GM23248 (cell line): Measurements from ENCODE around the gene TSNAX.

GRCh38 chr1:230835038-230835237 lies 33.4 kb downstream of the C1orf198 start:
- RAMPAGE, long total RNA, result no peak

- RAMPAGE, long total RNA, result no peak
These were observed 14.9 kb downstream of the C1orf131 start for GRCh38 chr1:231225934-231226615.

GRCh38 chr1:231373802-231374327 lies 35.8 kb downstream of the SPRTN start:
- RAMPAGE, long total RNA, result no peak

GRCh38 chr1:231419379-231420458 lies 2.4 kb downstream of the EGLN1 start:
- RAMPAGE, long total RNA, result no peak

DNA sequence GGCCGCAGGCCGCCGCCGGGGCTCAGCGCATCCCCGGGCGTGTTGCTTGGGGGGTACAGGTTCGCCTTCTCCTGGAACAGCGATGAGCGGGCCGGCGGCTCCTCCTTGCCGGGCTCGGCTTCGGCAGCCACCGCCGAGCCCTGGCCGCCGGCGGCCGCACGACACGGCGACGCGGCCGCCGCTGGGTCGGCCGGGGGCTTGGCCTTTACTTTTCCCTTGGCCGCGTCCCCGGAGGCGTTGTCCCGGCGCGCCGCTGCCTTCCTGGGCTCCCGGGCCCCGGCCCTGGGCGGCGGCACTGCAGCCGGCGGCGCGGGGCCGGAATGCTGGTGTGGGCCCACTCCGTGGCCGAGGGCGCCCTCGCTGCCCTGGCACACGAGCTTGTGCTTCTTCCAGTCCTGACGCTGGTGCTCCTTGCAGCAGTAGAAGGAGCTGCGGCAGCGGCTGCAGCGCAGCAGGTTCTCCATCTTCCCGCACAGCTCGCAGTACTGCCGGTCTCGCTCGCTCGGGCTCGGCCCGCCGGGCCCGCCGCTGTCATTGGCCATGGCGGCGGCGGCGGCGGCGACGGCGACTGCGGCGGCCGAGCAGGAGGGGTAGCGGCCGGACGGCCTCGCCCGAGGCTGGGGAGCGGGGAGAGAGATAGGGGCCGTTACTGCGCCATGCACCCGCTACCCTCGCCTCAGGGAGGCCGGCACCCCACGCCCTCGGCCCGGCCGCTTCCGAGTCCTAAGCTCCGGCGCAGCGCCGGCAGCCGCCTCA lies 562 bp downstream of the EGLN1 start:
- RAMPAGE, long total RNA, result no peak

GRCh38 chr1:231528098-231529037 lies at the start of gene TSNAX:
TSS of gene TSNAX (plus strand) at chr1:231528669.
- RAMPAGE, long total RNA, result start-site peak on the minus strand at chr1:231528537-231528580, 129 and 43 reads in 2 replicates; start-site peak on the plus strand at chr1:231528677-231528715, 26 and 120 reads in 2 replicates

- RAMPAGE, long total RNA, result no peak
These were observed 208.0 kb downstream of the DISC1 start for GRCh38 chr1:231834479-231835067.

DNA sequence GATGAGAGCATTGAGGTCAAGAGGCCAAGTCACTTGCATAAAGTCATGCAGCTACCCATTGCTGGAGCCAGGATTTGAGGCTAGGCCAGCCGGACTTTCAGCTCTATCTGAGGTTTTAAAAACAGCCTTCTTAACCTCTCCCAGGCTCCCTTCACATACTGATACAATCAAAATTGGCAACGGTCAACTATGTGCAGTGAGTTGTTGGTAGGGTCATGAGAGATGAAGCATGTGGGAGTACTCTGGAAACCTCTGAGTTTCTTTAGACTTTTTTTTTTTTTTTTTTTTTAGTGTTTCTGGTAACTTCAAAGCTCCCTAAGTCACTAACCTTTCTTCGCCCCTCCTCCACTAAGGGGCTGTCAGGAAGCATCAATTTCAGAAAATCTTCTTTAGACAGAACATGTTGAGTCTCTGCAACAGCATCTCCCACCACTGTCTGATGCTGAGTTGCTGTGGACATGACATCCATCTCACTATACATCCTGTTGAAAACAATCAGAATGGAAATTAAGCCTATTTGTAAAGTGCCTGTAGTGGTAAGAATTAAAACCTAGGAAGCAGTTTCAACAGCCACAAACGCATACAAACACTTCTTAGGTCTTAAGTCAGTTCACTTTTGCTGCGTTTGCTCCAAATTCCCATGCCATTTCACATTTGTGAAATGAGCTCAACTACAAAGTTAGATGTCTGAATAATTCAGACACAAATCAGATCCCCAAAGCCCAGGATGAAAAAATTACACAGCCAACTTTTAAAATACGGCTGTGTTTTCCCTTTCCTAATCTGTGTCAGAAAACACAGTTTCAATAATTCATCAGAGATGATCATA lies 201.6 kb downstream of the SIPA1L2 start:
- RAMPAGE, long total RNA, result no peak

GRCh38 chr1:232704684-232705274 lies 74.8 kb upstream of the SIPA1L2 start:
- RAMPAGE, long total RNA, result no peak

DNA sequence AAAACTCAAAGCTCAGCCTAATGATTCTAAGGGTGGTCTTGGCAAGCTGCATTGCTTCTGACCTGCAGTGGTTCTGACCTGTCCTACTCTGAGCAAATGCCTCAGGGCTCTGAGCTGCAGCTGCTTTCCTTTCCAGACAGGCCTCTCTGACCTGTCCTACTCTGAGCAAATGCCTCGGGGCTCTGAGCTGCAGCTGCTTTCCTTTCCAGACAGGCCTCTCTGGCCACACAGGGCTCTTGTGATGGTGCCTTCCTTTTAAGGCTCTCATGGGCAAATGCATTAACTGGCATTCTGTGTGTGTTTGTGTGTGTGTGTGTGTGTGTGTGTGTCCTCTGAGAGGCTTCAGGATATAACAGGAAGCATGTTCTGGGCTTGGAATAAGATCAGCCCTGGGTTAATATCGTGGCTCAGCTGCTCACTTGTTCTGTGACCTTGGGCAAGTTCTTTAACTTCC lies 131.3 kb downstream of the NTPCR start:
- RAMPAGE, long total RNA, result no peak

- RAMPAGE, long total RNA, result no peak
These were observed 163.7 kb downstream of the NTPCR start for GRCh38 chr1:233114109-233114525.

GRCh38 chr1:233395874-233396188 lies 68.3 kb downstream of the MAP3K21 start:
- RAMPAGE, long total RNA, result no peak

GRCh38 chr1:233490524-233491007 lies 123.3 kb upstream of the KCNK1 start:
- RAMPAGE, long total RNA, result no peak

- RAMPAGE, long total RNA, result no peak
These were observed 1.1 kb downstream of the KCNK1 start for GRCh38 chr1:233614564-233615804.

DNA sequence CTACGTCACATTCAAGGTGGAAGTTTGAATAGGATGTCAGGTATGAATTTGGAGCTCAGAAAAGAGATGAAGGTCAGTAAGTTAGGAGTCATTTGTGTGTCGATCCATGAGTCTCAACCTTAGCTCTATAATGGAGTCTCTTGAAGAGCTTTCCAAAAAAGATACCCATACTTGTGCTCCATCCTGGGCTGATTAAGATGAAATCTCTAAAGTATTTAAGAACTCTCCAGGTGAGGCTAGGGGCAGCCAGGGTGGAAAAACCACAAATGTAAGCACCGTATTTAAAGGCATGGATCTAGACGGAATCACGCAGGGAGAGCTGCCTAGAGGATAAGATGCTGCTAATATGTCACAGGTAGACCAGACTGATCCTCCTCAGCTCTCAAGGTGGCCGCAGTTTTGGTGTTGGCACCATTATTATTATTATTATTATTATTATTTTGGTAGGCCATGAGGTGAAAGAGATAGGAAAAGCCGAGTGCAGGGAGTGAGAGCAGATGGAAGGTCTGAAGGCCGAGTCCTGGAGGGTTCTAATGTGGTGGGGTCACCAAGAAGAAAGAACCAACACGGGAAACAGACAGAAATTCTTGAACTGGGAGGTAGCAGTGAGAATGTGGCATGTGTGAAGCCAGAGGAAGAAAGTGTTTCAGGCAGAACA lies 32.3 kb downstream of the KCNK1 start:
- RAMPAGE, long total RNA, result no peak

DNA sequence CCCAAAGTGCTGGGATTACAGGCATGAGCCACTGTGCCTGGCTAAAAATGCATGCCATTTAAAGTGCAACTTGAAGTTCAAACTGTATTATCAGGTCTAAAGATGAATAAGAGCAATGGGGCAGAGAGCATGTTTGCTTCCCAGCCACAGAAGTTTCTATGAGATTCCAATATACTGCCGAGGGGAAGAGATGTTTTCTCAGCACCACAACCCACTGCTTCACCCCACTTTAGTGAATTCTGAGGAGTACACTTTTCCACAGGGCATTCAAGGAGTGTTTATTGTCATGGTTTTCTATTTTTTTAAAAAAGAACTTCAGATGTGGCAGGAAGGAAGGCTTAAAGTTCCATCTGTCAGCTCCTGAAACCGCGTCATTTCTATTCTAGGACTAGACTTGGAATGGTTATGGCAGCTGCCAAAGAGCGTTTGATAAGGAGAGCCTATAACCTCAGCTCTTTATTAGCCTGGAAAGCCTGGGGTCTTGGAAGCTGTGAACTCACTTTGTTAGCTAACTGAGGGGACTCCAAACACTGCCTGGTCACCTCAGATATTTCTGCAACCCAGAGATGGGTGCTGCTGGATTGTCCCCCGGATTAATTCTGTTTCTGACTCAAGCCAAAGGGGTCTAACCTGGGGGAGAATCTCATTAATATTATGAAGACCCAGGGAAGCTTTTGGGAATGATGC lies 80.2 kb downstream of the KCNK1 start:
- RAMPAGE, long total RNA, result no peak

GRCh38 chr1:234499692-234500175 lies 20.8 kb upstream of the TARBP1 start:
- RAMPAGE, long total RNA, result no peak

GRCh38 chr1:234502559-234503209 lies 23.7 kb upstream of the TARBP1 start:
- RAMPAGE, long total RNA, result no peak

- RAMPAGE, long total RNA, result no peak
These were observed 63.0 kb downstream of the IRF2BP2 start for GRCh38 chr1:234547002-234547302.

GRCh38 chr1:234603399-234603752 lies 6.6 kb downstream of the IRF2BP2 start:
- RAMPAGE, long total RNA, result no peak